Epithelial cell of prostate (primary cell): ENCODE measurements around the gene FSD1L.

GRCh38 chr9:101419948-101420377 is 15.6 kb downstream of the ALDOB start:
- RRBS = no CpG with 5 or more reads among the region's 2 CpGs

DNA sequence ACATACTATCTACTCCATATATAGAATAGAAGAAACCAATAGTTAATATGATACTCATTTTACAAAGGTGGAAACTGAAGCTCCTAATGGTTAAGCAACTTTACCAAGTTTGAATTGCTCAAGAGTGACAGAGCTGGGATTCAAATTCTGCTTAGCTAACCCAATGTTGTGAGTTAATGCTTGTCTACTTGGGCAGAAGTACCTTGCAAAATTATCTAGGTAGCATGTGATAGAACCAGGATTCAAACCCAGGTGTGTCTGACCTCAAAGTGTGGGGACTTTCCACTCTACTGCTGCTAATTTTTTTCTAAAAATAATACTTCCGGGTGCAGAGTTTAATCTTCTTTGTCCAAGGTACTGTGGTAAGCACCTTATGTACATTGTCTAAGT is 7.7 kb downstream of the ALDOB start:
- RRBS = no CpG with 5 or more reads among the region's 1 CpG

GRCh38 chr9:101578466-101578897 is 16.3 kb downstream of the PPP3R2 start:
- RRBS = no CpG with 5 or more reads among the region's 4 CpGs

DNA sequence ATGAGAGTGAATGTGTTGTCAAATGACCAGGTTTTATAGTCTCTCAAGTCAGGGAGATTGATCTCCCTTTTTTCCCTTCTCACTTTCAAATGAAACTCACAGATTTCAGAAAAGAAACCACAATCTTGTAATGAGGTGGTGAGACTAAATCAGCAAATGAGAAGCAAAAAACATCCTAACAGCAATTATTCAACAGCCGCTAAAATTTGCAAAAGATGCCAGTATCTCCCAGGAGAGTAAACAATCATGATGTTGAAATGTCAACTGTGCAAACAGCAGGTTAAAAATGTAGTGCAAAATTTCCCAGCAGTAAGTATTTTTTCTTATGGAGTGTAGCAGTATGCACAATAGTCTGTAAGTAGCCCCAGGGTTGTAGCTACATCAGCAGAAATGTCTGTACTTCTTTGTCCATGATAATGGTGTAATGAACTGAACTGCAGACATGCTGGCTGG is 31.6 kb downstream of the GRIN3A start:
- RRBS = no CpG with 5 or more reads among the region's 1 CpG

DNA sequence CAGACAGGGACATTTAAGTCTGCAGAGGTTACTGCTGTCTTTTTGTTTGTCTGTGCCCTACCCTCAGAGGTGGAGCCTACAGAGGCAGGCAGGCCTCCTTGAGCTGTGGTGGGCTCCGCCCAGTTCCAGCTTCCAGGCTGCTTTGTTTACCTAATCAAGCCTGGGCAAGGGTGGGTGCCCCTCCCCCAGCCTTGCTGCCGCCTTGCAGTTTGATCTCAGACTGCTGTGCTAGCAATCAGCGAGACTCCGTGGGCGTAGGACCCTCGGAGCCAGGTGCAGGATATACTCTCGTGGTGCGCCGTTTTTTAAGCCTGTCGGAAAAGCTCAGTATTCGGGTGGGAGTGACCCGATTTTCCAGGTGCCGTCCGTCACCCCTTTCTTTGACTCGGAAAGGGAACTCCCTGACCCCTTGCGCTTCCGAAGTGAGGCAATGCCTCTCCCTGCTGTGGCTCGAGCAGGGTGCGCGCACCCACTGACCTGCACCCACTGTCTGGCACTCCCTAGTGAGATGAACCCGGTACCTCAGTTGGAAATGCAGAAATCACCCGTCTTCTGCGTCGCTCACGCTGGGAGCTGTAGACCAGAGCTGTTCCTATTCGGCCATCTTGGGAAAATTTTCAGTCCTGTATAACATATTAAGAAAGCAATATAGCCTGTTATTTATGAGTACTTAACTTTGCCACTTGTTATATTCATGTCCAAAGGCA is 485.0 kb upstream of the GRIN3A start:
- RRBS = no CpG with 5 or more reads among the region's 26 CpGs

DNA sequence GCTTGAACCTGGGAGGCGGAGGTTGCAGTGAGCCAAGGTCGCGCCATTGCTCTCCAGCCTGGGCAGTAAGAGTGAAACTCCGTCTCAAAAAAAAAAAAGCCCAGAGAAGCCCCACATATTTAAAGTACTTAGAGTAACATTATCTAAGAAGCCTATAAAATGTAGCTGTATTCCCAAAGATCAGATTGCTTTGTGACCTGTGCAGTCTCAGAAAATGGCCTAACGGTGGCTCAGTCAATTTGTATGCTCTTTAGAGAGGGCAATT is 26.0 kb downstream of the NIPSNAP3B start:
- RRBS = no CpG with 5 or more reads among the region's 5 CpGs

DNA sequence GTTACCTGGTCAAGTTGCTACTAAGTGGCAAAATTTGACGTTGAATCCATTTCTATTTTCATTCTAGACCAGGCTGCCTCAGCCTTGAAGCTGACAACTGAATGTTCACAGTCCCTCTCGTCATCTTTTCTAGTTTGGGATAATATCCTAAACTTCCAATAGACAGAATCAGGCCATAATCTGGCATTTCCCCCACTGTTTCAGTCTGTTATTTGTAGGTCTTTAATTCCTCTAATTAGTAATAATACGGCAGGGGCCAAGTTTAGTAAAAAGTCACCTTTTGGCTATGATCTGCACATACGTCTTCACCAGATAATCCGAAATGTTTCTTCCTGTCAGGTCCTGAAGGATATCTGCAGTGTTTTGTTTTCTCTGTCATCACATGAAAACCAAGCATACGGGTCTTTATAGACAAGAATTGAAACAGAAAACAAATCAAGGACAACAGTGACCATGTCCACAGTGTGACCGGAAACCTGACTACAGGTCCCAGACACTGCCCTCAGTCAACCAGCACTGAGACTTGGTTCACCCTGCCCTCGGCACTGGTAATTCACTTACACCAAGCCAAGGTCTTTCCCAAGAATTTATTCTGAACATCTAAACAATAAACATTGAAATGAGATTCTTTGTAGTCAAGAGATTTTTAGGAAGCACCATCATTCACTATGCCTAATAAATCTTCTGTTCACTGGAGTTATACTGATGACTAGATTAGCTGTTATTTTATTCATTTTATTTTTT is 40.6 kb downstream of the NIPSNAP3B start:
- RRBS = no CpG with 5 or more reads among the region's 8 CpGs

- RRBS = no CpG with 5 or more reads among the region's 1 CpG
These were observed 60.4 kb downstream of the ABCA1 start for GRCh38 chr9:104867616-104867867.

- RRBS = no CpG with 5 or more reads among the region's 4 CpGs
These were observed 48.2 kb downstream of the ABCA1 start for GRCh38 chr9:104879677-104880151.

- RRBS = no CpG with 5 or more reads among the region's 4 CpGs
These were observed 22.0 kb downstream of the ABCA1 start for GRCh38 chr9:104905848-104906367.

DNA sequence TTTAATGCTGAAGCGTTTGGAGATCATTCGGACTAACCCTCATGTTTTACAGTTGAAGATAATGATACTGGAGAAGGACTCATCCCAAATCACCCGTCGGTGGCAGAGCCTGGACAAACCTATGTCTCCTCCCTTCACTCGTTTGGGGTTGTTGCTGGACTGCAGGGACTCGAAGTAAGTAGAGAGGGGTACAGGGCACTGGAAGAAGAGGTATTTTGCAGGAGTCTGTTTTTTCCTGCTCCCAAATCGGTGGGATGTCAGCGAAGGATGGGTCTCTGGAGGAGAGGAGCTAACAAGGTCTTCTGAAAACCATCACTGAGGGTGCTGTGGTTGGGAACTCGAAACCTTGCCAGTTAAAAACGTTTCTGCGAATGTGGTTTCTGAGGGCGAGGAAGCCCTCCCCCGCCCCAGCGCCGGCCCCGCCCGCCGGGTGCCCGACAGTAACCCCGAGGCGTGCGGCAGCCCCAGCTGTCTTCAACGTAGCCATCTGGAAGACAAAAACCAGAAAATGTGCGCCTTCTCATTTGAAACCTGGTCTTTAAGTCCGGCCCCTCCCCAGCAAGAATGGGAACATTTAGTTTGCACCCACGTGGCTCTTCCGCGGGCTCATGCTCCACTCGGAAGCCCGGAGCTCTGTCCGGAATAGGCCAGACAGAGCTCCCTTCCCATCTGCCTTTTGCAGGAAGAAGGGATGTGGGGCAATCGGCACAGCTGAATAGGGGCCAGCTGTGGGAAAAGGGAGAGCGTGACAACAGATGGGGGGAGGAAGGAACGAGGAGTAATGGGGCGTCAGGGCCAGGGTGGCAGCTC is 63.1 kb upstream of the ABCA1 start:
- RRBS = 2% methylated on average over 11 of the region's 35 CpGs

DNA sequence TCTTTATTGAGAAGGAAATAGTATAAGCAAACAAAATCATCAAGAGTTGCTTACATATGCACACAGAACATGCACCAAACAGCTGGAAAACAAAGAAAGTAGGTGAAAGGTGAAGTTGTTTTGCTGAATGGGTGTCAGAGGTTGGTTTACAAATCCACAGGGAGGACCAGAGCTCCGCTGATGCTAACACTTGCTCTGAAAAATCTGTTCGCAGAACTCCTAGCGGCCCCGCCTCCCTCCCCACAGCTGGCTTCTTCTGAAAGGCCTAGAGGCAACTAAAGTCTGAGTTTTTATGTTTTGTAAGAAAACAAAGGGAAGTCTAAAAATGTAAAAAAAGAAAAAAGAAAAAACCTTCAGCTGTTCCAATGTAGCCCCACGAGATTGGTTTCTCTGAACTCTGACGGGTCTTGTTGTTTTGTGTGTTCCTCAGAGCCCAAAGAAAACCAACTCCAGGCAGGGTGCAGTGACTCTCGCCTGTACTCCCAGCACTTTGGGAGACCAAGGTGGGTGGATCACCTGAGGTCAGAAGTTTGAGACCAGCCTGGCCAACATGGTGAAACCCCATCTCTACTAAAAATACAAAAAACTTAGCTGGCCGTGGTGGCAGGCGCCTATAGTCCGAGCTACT is 105.8 kb upstream of the SLC44A1 start:
- RRBS = no CpG with 5 or more reads among the region's 10 CpGs

GRCh38 chr9:105141527-105142010 is 102.9 kb upstream of the SLC44A1 start:
- RRBS = no CpG with 5 or more reads among the region's 1 CpG

DNA sequence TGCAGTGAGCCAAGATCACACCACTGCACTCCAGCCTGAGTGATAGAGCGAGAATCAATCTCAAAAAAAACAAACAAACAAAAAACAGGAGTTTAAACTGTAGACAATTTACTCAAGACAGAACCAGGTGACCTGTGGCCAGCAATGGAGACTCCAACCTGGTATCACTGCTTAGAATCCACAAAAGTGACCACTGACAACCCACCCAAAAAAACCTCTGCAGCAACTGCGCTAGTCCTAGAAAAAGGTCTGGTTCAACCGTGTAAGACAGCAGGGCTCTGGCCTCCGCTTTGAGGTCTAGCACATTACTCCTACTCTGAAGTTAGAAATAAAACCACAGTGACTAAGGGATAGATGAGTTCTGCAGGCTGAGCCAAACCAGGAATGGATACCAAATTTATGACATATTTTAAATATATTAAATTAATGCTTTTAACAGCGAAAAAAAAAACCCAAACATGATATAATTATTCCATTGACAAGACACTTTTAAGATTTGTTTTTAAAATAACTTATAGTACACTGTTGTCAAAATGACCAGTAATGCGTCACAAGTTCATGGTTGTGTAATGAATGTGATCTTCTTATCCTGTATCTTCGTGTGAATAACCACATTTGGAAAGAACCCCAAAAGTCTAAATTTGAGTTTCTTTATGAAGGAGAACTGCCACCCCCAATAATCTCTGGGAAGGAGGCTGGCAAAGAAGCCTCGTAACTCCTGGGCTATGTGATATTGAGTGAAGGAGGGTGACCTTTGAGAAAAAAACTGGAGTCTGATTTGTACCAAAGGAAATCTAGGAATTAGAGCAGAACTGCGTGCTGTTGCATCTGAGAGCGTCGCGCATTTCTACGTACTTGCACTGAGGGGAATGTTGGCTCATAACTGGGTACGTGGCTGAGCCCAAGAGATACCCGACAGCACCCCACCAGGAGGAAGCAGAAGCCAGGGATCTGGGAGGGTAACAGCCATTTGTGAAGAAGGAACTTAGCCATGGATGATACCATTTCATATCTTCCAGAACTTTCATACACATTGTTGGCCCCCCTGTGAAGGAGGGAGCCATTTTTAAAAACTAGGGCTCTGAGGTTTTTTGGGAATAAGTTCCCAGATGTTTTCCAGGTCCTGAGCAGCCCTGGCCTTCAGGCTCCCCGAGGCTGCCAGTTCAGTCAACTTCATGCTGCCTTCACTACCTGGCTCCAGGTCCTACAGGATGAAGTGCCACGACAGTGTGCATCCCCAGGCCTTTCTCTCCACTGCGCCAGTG is 101.7 kb upstream of the SLC44A1 start:
- RRBS = no CpG with 5 or more reads among the region's 18 CpGs

- RRBS = no CpG with 5 or more reads among the region's 4 CpGs
These were observed 73.5 kb upstream of the FSD1L start for GRCh38 chr9:105374232-105374882.

GRCh38 chr9:105447598-105448975 is at the start of gene FSD1L:
Gene FSD1L (plus strand): TSS chr9:105448034.
- RRBS = 1% methylated on average over 22 of the region's 99 CpGs

- RRBS = no CpG with 5 or more reads among the region's 3 CpGs
These were observed 324.6 kb downstream of the TMEM38B start for GRCh38 chr9:106018905-106019384.

DNA sequence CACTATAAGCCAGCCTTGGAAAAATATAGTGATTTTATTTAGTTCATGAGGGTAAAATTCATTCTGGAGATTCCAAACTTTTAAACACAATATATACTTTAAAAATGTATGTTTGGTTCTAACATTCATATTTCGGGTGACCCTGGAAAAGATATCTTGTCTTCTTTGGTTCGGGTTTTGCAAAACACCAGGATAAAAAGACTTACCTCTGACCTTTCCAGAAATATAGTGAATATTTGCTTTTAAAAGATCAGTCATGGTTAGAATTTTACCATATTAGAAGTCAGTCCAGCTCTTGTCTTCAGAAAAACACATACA is 33.6 kb upstream of the ZNF462 start:
- RRBS = no CpG with 5 or more reads among the region's 2 CpGs